Mesangial cell (primary cell): Measurements from ENCODE around the gene ADGRE3.

GRCh38 chr19:14397416-14397926, 16.2 kb downstream of the ADGRE5 start:
- RAMPAGE, long total RNA, result no peak

GRCh38 chr19:14406479-14407435, 12.4 kb downstream of the DDX39A start:
- RAMPAGE, long total RNA, result no peak

DNA sequence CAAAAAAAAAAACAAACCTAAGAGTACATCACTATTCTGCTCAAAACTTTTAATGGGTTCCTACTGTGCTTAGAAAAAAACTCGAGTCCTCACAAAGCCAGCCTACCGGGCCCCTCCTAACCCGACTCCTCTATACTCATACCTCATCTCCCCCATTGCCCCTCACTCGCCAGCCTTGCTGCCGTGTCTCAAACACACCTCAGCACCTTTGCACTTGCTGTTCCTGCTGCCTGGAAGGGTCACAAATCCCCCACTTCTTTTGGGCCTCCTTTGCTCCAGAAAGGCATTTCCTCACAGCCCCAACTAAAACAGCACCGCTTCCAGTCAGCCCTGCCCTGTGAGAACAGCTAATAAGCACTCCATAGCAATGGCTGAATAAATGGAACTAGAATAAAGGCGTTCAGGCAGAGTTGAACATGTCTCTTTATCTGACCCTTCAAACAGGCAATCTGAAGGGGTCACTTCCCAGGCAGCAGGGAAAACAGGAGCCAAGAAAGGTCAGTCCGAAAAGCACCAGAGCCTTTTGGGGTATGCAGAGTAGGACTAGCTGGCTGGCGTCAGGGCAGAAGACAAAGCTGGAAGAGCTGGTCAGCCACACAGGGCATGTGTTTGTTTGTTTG, 3.0 kb downstream of the DDX39A start:
- RAMPAGE, long total RNA, result no peak

DNA sequence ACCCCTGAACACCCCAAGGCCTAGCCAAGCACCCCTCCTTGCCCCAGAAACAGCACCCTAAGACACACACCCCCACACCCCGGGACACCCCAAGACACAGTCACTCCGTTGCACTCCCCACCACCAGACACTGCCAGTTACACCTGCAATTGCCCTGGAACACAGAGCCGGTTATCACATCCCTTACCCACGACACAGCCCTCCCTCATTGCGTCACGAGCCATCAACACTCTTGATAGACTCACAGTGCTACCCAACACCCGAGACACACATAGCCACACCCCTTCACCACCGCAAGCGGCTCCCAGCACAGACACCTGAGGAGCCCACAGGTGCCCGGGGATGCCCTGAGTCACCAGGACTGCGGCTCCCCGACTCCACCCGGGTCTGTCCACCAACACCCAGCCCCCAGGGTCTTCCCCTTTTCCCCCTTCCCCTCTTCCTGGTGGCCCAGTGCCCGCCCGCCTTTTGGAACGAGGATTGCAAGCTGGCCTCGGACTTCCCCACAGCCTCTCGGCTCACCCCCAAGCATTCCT, 1.5 kb upstream of the PTGER1 start:
- RAMPAGE, long total RNA, result no peak

DNA sequence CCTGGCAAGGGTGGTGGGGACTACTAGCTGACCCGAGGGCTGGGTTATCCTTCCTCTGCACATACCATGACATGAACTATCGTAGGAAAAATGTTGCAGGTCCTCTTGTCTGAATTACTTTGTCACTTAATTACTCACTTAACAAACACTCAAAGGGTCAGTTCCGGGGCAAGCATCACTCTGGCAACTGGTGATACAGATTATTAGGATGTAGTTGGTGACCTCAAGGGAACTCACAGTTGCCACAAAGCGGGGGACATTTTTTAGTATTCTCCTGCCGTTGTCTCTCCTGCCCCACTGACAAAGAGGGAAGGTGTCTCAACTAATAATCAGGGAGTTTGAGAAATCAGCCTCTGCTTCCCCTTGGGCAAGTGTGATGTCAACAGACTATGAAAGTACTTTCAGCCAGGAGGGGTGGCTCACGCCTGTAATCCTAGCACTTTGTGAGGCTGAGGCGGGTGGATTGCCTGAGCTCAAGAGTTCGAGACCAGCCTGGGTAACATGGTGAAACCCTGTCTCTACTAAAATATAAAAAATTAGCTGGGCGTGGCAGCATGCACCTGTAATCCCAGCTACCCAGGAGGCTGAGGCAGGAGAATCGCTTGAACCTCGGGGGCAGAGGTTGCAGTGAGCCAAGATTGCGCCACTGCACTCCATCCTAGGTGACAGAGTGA, 10.3 kb downstream of the DNAJB1 start:
- RAMPAGE, long total RNA, result no peak

DNA sequence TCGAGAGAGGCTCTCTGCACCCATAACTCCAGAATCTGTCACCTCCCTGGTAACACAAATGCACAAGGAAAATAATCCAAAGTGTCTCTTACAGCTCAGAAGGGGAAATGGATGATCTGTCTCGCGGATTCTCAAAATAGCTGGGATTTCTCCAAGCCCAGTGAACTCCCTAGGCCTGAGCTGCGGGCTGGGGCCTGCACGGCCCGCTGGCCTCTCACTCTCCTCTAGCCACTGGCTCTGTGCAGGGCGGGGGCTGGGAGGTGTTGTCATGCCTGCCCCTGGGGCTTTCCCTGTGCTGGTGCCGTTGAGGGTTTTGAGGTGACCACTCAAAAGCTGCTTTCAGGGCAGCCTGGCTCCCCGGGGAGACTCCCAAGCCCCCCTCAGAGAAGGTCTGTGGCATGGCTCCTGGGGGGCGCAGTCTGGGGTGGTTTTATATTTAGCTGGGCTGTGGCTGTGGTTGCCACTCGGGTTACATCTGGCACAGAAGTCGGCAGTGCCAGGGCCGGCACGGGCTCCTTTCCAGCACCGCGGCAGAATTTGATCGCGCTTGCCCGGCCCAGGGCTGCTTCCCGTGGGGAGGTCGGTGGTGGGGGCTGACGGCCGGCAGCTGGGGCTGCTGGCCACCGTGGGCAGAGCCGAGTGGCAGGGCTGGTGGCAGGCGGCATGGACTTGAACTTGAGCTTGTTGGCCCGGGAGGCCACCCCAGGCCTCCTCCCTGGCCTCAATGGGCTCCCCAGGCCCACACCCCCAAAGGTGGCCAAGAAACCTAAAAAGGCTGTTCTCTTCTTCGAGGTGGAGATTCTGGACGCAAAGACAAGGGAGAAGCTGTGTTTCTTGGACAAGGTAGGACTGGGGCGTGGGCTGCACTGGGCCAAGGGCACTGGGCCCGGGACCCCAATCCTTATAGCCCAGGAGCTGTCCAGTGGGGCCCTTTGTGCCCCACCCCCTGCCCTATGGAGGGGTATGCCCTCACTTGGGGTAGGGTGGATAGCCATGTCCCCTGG, 9.8 kb downstream of the NDUFB7 start:
- RAMPAGE, long total RNA, result no peak

DNA sequence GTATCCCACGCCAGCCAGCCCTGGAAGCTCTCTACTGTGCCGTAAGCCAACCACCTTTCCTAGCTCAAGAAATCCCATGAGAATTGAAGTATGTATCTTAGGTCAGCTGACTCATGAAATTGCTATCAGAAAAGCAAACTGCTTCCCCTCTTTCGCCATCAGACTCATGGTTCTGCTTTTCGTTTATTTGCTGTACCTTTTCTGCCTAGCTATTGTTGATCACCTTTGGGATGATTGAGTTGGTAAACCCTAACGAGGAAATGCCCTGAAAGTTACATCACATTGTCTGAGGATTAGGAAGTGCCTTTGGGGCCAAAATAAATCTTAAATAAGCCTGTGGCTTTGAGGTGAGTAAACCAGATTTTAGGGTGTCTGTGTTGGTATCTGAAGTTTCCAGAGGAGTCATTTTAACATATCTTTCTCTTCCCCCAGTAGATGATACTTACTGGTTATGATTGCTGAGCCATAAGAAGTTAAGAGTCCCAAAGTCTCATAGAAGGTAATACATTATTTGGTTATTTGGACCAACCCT, at the start of gene ADGRE3:
Gene ADGRE3, minus strand, starts transcription at position 61 of the 532 bp plus-strand sequence.
- RAMPAGE, long total RNA, result no peak

DNA sequence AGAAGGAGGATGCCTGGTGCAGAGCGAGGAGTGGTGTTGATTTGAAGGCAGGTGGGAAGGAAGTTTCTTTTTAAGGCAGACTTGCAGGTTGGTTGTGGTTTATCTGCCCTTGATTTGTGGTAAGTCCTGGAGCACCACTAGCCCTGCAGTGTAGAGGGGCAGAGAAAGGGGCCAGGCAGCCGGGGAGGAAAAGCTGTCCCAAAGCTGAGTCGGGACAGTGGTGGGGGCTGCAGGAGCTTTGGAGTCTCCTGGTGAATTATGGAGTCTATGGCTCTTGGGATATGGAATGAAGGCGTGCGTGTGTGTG, 24.8 kb downstream of the ZNF333 start:
- RAMPAGE, long total RNA, result no peak

- RAMPAGE, long total RNA, result no peak
Observed at GRCh38 chr19:15159776-15160716, 34.5 kb upstream of the ILVBL start.

DNA sequence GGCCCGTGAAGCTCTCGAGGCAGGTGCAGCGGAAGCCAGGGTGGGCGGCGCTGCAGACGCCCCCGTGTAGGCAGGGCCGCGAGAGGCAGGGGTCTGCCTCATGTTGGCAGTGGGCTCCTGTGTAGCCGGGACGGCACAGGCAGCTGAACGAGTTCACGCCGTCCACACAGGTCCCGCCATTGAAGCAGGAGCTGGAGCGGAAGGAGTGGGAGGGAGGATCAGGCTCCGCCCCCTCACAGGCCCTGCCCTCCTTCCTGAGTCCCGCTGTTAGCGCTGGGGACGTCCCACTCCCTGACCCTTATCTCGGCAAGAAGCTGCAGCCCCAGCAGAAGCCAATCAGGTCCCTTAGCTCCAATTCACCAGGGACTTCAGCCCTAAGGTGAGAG, 19.8 kb downstream of the NOTCH3 start:
- RAMPAGE, long total RNA, result no peak

DNA sequence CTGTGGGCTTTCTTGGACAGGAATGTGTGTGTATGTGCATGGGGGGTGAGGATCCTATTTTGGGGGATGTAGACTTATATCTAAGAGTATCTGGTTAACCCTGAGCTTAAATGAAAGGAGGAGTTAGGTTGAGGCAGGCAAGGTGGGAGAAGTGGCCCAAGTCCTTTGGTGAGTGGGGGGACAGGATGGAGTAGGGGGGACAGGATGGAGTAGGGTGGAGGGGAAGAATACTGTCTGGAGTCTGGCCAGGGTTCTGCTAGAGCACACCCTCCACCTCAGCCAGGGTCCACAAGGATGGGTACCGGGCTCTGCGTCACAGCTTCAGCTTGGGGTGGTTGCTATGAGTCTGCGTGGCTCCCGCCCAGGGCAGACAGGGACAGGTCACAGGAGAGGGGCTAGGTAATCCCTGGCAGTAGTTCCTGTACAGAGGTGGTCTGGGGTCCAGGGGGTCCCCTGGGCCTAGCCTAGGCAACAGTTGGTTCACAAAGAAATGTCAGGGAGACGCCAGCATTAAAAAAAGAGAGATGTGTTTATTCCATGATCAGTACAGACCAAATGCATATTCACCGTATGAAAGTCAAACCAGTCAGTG, 4.2 kb upstream of the EPHX3 start:
- RAMPAGE, long total RNA, result no peak

DNA sequence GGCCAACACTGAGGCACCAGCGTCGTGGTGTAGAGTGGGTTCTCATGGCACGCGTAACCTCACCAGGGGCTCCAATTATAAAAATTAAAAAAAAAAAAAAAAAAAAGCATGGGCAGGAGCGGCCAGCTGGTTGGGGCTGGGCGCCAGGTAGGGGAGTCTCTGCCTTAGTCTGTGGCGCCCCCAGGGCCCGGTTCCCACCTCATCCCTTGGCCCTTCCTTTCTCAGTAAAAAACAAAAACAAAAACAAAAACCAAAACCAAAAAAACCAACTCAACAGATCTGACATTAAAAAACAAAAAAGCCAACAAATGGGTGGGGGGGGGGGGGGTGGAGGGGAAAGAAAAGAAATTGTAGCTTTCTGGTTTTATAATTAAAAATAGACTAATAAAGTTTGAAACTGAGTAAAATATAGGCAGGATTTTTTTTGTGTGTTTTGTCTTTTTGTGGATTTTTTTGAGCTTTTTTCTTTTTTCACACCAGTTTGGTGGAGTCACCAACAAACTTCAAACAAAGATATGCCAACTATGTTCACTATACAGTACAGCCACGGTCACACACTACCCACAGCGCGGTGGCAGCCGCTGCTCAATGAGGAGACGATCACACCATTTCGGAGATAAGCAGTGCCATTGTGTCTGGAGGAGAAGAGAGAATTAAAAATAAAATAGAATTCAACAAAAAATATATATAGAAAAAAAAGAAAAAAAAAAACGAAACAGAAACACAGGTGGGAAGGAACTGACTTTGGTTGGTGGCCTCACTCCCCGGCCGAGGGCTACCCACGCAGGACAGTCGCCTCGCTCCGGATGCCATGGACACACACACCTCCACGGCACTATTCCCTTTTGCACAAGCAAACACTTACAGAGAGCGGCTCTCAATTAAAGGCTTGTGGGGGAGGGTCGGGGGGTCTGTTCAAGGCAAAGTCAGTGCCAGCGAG, 5.0 kb upstream of the EPHX3 start:
- RAMPAGE, long total RNA, result no peak

GRCh38 chr19:15265209-15265780, 33.0 kb upstream of the EPHX3 start:
- RAMPAGE, long total RNA, result no peak

DNA sequence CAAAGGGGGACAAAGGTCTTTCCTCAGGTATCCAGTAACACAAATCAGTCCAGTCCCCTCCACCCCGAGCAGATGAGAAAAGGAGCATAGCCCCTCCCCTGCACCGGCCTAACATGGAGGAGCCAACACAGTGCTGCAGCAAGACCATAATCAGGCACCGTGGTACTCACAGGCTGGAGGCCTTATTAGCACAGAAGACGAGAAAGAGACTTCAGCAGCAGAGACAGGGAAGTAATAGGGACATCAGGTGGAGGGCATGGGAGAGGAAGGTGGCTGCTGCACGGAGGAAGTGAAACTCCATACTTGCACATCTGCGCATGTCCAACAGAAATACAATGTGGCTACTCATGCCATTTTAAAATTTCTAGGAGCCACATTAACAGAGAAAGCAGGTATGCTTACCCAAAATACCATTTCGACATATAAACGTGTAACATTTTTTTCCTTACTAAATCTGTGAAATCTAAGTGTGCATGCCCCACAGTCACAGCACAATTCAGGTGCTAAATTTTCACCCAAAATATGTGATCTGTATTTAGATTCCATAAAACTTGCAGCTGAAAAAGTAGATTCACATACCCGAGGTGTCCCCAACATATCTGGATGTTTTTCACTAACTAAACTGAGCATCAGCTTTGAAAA, 46.1 kb downstream of the BRD4 start:
- RAMPAGE, long total RNA, result no peak

GRCh38 chr19:15287253-15287464, 45.2 kb downstream of the BRD4 start:
- RAMPAGE, long total RNA, result no peak

- RAMPAGE, long total RNA, result no peak
Observed at GRCh38 chr19:15295162-15295683, 37.1 kb downstream of the BRD4 start.

DNA sequence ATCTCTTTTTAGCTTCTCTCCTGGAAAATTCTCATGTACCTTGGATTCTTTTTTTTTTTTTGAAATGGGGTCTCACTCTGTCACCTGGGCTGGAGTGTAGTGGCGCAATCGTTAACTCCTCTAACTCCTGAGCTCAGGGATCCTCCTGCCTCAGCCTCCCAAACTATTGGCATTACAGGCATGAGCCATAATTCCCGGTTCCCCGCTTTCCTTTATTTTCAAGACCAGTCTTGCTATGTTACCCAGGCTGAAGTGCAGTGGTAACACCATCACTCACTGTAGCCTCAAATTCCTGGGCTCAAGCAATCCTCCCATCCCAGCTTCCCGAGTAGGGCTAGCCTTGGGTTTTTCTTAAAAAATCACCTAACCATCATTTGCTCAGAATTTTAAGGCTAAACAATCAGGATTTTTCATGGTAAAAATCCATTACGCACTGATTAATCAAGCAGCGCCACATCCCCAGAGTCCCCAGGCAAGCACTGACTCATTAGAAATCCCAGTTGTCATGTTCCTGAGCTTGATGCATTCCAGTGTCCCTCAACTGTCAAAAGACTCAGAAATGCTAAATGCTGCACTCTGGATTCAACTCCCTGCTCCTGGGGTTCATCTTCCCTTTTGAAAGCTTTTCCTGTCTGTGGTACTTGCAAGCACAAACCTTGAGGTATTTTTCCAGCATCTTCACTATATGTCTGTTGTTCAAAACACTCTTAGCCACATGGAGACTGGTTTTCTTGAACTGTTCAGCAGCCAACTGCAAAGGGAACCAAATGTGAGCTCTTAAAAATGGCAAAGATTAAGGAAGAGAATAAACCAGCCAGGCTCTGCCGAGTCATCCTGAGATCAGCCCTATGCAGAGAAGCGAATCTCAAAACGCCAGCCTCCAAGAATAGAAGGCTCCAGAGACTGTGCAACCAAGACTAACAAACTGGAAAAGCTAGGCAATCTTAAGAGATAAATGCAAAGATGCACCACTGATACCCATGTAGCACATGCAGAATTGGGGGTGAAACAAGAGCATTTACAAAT, 21.0 kb downstream of the AKAP8 start:
- RAMPAGE, long total RNA, result no peak

- RAMPAGE, long total RNA, result no peak
Observed at GRCh38 chr19:15378386-15378774, 1.2 kb downstream of the AKAP8 start.

DNA sequence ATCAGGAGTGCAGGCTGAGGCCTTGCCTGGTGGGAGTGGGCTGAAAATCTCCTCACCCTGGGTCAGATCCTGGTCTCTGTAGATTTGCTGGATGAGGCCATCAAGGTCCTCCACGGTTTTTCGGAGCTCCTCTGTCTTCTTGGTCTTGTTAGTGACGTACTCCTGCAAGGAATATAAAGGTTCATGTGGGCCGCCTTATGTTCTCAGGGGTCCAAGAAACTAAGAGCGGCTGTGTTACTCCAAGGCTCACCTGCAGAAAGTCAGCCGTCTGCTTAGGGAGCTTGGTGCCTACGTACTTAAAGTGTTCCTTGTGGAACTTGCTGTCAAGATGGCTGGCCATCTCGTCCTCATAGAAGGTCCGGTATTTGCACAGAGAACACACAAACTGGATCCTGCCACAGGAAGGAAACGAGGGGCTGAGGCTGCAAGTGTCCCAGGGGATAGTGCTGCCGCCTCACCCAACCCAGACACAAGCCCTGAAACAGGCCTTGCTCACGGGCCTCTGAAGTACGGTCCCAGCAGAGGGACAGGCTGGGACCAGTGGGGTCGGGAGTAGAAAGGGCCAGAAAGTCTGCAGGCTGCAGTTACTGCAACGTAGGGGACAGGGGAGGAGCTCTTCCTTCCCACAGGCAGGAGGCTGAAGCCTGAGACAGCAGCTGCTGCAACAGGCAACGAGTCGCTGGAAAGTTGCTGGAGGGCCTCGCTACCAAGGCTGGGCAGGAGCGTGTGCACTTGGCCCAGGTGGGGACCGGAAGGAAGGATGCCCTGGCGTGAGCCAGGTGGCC, 18.1 kb upstream of the AKAP8 start:
- RAMPAGE, long total RNA, result no peak

DNA sequence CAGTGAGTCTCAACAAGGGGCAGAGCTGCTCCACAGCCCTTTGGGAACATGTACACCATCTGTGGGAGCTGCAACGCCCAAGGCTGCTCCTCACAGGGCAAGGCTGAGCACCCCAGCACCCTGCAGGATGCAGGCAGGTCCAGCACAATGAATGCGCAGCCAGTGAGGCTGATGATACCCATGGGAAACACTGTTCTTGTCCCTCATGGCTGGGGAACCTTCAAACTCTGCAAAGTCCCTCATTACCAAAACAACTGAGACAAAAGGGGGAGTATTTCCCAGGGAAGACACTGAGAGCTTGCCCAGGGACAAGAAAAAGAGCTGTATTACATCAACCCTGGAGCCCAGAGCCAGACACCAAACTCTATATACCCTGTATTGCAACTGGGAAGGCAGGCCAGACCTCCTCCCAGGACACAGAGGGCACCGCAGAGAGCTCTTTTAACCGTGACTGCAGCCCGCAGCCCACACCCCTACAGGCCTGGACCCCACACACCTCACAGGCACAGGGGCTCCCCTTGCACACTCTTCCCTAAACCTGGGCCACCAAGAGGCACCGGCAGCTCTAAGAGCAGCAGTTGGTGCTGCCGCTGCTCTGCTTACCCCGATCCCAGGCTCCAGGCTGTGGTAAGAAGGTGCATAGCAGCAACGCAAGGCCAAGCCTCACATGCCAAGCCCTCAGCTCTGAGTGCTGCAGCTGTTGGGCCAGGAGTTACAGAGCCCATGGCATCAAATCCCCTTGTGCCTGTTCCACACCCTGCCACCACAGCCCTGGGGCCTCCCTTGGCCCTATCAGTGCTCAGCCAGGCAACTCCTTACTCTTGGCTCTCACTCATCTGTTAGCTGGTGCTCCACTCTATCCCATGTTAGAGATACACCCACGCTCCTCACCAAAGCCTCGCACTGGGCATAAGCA, 16.7 kb downstream of the AKAP8L start:
- RAMPAGE, long total RNA, result no peak